ENCODE data around the gene DNAH14.

DNA sequence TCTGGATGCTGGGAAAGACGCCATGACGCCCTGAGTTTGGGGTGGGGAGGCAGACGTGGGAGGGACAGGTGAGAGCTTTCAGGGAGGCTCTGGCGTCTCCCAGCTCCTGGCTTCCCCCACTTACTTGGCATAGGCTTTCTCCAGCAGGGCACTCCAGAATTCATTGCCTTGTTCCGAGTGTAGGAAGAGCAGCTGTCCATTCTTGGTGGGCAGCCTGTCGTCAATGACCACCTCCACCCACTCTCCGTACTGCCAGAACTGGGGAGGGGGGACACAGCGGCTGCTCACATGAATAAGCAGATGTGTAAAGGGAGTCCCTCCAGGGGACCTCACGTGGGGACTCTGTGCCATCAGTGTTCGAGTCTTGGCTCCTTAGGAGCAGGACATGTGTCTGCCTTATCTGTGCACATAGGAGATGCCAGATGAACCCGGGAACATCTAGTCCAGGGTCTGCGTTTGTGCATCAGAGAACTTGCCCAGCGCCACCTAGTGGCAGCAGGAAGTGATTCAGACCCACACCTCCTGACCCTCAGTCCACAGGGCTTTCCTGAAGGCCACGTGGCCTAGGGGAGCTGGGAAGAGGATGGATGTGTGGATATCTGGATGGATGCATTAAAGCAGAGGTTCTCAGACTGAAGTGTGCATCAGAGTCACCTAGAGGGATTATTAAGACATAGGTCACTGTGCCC lies 37.5 kb downstream of the CAPN8 start:
- PRO-cap = no peak

GRCh38 chr1:223654051-223654526 lies 11.4 kb downstream of the CAPN8 start:
- PRO-cap = no peak

DNA sequence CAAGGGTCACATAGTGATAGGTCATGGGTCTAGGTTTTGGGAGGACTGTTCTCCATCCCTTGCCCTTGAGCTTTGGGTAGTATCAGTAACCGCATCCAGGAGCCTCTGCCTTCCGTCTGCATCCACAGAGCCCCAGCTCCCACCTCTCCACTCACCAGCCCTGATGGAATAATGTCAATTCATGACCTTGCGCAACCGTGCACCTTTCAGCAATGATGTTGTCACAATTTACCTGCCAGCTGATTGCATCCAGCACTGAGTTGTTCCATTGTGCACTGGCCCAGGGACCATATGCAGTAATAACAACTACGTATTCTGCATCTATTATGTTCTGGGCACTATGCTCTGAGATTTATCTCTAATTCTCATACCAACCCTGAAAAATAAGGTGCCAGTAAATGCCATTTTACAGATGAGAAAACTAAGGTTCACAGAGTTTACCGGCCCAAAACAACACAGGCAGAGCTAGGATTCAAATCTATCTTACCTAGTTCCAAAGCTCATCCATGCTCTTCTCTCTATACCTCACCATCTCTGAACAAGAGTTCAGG lies 1.3 kb downstream of the CAPN8 start:
- PRO-cap = no peak

GRCh38 chr1:223755011-223755822 lies 42.9 kb downstream of the CAPN2 start:
- PRO-cap = no peak

GRCh38 chr1:223756695-223757367 lies 44.5 kb downstream of the CAPN2 start:
- PRO-cap = no peak

- PRO-cap = no peak
Measured at GRCh38 chr1:223759009-223759620, 46.8 kb downstream of the CAPN2 start.

DNA sequence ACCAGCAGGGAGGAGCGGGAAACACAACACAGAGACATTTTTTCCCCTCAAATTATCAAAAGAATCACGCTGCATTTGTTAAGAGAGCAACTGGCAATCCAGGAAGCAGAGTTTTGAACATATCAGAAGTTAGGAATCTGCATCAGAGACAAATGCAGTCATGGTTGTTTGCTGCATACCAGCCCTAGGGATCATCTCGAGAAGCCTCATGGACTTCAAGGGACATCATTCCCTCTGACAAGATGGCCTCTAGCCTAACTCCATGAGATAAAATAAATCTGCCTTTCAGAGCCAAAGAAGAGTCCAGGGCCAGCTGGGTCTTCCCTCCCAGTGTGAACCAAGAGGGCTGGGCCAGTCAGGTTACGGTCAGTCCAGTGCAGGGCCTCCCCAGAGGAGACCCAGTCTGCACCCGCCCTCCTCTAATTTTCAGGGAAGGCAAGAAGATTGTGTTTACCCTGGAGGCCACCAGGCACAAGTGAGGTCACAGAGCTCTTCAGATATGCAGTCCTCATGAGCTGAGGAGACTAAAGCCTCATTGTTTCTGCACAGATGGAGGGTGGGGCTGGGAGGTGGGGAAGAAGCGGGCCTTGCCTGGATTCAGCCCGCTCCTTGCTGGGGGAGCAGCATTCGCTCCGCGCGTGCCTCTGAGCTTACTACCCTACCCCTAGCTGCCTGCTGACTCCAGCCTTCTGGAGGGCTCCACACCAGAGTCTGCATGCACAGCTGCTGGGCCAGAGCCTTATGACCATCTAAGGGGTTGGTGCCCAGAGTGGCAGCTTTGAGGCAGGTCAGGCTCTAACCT lies 52.8 kb downstream of the CAPN2 start:
- PRO-cap = no peak

DNA sequence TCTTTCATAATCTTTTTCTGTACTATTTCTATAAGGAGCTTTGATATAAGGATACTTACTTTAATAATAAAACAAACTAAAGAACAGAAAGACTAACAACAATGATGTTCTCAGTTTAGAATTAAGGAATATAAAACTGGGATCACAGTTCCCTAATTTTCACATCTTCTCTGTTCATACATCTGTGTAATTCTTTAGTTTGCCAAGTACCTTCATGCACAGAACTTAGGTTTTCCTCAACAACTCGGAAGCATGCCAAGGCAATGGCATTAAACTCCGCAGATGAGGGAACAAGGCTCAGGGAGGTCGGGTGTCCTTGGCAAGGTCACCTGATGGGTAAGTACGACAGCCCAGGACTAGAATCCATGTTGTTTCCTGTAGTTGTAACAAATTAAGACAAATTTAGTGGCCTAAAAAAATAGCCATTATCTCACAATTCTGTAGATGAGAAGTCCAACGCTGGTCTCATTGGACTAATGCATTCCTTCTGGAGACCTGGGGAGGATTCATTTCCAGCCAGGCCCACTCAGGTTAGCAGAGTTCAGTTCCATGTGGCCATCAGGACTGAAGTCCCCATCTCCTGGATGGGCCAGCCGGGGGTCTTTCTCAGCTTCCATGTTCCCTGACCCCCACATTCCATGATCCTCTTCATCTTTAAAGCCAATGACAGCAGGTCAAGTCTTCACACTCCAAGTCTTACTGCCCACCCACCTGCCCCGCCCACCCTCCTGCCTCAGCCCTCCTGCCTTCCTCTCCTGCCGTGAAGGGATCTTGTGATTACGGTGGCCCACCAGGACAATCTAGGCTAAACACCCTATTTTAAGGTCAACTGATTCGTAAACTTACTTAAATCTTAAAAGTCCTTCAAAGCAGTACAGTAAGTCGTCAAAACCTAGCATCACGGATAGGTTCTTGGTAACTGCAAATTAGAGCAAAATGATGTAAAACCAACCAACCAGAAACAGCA lies 66.2 kb downstream of the CAPN2 start:
- PRO-cap = no peak

GRCh38 chr1:223779188-223779995 lies 66.4 kb downstream of the TP53BP2 start:
- PRO-cap = no peak

GRCh38 chr1:223800458-223801188 lies 45.1 kb downstream of the TP53BP2 start:
- PRO-cap = no peak

DNA sequence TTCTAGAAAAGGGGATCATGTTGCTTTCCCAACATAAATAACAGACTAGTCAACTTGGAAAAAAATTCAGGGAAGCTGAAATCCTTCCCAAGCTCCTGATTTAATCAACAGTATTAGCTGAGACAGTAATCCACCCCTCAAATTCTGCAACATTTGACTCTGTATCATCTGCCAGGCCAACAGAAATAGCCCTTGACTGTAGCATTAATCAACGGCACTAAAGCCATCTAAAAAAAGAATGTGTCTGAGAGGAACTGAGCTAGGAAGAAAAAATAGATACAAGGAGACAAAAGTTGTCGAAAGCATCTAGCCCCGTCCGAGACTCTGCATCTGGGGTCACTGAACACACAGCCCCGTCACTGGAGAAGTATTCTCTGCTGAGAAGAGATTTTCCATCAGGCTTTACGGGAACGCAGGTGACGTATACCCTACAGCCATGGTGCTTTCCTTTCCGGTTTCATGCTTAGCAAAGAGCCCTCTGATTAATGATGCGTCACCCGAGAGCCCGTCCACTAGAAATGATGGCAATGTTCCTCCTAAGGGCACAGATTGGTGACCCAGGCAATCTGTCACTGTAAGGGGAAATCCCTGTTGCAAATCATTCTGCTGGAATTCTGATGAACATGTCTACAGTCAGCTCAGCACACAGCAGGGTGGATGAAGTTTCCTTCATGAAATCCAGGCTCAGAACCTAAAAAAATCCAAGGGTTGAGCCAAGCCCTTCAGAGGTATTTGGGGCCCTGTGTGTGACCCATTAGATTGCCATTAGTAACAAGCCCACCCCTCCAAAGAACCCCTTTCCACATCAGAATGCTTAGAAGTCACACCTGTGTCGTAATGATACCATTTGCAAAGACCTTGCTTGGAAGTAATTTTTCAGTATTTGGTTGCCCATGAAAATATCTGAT lies 42.3 kb upstream of the TP53BP2 start:
- PRO-cap = no peak

DNA sequence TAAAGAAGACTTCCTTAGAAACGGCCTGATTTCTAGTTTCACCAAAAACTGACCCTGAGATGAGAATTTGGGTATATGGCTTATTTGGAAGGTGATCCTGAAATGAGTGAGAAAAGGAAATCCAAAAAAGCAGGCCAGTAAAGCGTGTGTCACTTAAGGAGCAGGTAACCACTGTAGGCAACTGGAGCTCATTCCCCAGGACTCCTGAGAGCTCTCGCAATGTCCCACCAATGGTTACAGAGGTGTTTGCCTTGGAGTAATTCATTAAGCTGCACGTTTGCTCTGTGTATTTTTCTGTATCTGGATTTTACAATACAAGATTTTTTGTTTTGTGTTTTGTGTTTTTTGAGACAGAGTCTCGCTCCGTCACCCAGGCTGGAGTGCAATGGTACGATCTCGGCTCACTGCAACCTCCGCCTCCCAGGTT lies 22.8 kb downstream of the DEGS1 start:
- PRO-cap = no peak

- PRO-cap = no peak
Measured at GRCh38 chr1:224385472-224386276, 29.0 kb downstream of the CNIH4 start.

GRCh38 chr1:224407732-224407931 lies 27.0 kb downstream of the WDR26 start:
- PRO-cap = no peak

DNA sequence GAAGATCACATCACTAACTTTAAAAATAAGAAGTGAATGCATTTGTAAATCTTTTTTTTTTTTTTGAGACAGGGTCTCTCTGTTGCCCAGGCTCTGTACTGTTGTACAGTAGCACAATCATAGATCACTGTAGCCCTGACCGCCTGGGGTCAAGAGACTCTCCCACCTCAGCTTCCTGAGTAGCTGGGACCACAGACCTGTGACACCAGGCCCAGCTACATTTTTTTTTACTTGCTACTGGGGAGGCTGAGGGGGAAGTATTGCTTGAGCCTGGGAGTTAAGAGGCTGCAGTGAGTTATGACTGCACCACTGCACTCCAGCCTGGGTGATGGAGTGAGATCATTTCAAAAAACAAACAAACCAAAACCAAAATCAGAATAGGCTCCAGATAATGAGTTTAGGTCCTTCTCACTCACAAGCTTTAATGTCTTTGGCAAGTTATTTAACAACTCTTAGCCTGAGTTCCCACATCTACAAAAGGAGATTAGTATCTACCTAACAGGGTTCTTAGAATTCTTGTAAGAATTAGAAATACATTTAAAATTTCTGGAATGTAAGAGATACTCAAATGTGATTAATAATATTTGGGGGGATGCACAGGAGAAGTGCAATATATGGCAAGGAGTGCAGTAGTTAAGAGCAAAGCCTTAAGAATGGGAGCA lies 22.8 kb downstream of the WDR26 start:
- PRO-cap = no peak

DNA sequence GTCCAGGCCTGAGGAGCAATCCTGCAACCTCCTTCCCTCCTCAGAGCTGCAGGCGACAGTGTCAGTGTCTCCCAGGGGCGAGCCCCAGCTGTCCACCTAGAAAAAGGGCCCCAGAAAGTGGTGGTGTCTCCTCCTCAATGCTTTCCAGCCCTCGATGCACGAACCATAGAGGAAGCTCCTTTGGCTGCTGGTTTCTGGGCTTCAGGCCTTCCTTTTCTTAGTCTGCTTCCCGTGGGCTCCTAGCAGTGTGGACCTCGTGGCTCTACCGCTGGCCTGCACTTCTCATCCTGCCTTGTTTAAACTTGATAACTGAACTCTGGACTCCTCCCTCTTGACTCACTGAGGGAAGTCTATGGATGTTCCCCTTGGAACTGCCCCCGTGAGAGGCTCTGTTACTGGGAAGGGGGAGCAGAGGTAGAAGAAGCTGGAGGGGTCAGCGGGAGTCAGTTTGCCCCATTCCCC lies 75.2 kb upstream of the WDR26 start:
- PRO-cap = no peak

- PRO-cap = no peak
Measured at GRCh38 chr1:224732168-224733005, 116.3 kb downstream of the CNIH3 start.

DNA sequence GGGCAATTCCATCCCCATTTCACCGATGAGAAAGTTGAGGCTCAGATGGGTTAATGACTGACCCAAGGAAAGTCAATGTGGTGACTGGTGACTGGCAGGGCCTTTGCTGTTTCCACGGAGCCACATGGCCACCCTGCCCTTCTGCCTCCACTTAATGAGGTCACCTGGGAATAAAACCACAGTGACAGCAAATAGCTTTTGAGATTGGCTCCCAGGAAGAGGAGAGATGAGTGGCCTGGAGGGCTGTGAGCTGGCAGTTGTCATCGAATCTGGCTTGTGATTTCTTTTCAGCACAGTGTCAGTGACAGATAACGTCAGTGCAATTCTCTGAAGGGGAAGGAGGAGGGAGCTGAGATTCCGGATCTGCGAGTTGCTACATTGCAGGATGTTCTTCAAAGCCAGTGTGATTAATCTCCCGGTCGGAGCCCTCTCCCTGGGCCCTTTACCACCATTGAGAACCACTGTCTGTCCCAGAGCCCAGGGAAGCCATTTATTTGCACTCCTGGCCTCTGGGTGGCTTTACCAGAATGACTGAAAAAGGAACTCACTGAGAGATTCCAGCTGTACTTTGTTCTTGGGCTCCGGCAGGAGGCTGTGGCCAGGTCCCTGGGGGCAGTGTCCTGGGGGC lies 117.2 kb downstream of the CNIH3 start:
- PRO-cap = no peak

- PRO-cap = bidirectional peak, plus-strand start at chr1:224929871, minus-strand start at chr1:224929750
Measured at GRCh38 chr1:224929281-224930419, at the start of gene DNAH14. Gene DNAH14, plus strand, starts transcription at chr1:224929675.

- PRO-cap = no peak
Measured at GRCh38 chr1:225511705-225512308, 84.0 kb upstream of the LBR start.